SK-N-DZ (cell line): ENCODE data around the gene NRIP2.

DNA sequence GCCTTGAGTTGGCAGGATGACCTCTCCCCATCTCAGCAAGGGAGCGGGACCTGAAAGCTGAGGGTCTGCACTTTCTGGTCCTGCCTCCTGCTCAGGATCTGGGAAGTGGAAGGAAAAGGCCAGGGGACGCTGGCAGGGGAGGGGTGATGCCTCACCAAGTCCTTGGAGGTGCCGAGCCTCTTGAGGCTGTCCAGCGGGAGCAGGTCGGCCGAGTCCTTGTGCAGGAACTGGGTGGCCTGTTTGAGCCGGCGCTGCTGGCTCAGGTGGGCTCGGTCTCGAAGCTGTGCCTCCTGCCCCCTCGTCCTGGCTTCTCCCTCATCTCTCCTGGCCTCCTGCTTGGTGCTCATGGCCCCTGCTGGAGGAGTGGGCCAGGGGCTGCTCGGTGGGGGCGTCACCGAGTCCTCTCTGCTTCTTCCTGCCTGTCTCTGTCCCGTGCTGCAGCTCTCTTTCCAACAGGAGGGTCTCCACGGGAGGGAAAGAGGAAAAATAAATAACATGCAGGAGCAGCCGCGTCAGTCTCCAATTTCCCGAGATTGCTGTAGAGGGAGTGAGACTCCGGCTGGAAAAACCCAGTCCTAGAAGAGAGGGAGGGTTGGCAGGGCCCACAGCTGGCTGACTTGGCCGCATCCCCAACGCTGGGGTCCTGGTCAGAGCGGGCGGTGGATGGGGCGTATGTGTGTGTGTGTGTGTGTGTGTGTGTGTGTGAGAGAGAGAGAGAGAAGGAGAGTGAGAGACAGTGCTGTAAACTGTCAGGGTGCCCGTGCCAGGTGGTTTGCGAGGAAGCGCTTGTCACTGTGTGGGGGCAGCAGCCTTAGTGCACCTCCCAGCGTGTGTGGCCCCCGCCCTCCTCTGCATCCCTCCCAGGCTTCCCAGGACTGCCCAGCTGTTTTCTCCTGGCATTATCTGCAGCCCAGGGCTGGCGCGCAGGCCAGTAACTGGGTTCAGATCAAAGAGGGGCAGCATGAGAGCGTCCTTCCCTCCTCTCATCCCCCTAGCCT is at the start of gene NRIP2:
NRIP2 (minus strand) TSS at position 549 of the 998 bp plus-strand sequence.
RAMPAGE:
- cytosol, long total RNA = no peak
- nucleus, long total RNA = no peak

DNA sequence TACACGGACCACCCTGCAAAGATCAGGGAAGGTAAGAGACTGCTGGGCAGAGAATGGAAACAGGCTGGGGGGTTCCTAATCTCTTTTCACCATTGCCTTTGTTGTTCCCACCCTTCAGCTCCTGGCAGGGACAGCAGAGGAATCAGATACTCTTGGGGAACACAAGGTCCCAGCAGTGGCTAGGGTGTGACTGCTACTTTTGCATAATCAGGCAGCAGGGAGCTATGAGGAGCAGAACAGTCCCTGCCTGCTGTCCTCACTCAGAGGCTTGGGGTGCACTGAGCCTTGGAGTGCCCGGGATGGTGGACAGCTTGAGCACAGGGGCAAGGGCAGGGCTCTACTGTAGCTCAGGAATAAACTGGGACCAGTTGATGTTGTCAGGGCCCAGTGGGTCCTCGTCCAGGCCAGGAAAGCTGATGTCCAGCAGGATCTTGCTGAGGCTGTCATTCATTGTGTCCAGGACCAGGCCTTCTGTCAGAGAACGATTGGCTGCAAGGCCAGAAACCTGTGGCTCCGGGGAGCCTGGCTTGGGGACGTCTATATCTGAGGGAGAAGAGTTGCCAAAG is 1.5 kb upstream of the TEX52 start:
RAMPAGE:
- cytosol, long total RNA = no peak
- nucleus, long total RNA = no peak

GRCh38 chr12:2963766-2964365 is 4.7 kb downstream of the TEAD4 start:
RAMPAGE:
- cytosol, long total RNA = no peak
- nucleus, long total RNA = no peak

DNA sequence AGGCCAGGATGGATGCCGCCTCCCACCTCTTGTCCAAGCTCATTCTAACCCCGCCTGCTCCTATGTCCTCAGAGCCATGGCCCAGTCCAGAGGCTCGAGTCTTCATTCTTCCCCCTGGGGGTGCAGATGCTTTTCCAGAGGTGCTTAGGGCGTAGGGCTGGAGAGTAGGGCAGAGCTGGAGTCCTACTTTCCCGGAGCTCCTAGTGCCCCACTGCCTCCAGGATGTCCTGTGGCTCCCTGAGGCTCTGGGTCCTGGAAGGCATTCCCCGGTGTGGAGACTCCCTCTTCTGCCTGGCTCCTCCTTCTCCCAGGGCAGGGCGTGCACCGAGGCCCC is 15.2 kb downstream of the TEAD4 start:
RAMPAGE:
- cytosol, long total RNA = no peak
- nucleus, long total RNA = no peak

GRCh38 chr12:2982309-2982794 is 23.2 kb downstream of the TEAD4 start:
RAMPAGE:
- cytosol, long total RNA = no peak
- nucleus, long total RNA = no peak

DNA sequence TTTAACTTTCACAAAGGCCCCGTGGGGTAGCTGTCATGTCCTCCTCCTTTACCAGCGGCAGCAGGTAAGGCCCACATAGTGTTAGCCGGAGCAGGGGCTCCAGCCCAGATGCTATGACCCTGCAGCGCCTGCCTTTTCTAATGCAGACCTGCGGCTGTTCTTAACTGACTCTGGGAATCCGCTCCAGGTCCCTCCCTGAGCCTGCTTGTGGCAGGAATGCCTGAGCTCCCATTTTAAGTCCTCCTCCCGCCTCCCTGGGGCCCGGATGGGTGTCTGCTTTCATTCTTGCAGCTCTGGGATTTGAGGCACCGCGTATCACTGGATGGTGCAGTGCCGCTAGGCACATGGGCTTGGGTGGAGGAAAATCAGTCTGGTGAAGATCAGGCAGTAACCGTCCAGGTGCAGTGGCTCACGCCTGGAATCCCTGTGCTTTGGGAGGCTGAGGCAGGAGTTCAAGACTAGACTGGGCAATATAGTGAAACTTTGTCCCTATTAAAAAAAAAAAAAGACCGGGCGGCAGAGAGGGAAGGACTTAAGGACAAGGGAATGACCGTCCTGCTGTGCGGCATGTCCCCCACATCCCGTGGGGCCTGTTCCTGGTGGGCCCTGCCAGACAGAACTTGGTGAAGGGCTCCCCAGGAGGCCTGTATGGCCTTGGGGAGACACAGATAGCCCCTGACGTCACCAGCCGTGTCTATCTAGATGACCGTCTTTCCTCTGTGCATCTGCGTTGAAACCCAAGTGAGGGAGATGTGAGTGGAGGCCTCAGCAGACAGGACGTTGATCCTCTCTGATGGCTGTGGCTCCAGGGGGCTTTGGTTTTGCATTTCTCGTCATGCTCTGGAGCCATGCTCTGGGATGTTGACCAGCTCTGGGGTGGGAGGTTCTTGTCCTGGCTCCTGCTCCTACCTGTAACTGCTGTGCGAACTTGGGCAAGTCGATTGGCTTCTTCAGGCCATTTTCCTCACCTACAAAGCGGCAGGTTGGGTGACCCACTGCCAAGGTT is 7.8 kb downstream of the TSPAN9 start:
RAMPAGE:
- cytosol, long total RNA = no peak
- nucleus, long total RNA = no peak

RAMPAGE:
- cytosol, long total RNA = no peak
- nucleus, long total RNA = no peak
These were observed 25.8 kb downstream of the TSPAN9 start for GRCh38 chr12:3102870-3103533.

DNA sequence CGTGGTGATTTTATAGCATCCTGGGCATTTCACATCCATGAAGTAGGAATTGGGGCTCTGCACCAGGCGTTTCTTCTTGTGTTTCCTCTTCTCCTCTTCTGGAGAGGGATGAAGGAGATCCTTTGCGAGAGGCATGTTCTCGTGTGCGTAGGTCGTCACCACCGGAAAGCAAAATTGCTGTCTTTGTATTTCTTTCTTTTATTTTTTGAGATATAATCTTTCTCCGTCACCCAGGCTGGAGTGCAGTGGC is 134.5 kb downstream of the TSPAN9 start:
RAMPAGE:
- cytosol, long total RNA = no peak
- nucleus, long total RNA = no peak

DNA sequence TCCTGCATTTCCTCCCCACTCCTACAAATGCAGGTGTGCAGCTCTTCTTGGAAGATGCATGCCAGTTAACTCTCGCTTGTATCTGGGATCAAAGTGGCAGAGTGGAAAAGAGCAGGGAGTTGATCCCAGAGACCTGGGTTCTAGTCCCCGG is 136.6 kb downstream of the TSPAN9 start:
RAMPAGE:
- cytosol, long total RNA = no peak
- nucleus, long total RNA = no peak

DNA sequence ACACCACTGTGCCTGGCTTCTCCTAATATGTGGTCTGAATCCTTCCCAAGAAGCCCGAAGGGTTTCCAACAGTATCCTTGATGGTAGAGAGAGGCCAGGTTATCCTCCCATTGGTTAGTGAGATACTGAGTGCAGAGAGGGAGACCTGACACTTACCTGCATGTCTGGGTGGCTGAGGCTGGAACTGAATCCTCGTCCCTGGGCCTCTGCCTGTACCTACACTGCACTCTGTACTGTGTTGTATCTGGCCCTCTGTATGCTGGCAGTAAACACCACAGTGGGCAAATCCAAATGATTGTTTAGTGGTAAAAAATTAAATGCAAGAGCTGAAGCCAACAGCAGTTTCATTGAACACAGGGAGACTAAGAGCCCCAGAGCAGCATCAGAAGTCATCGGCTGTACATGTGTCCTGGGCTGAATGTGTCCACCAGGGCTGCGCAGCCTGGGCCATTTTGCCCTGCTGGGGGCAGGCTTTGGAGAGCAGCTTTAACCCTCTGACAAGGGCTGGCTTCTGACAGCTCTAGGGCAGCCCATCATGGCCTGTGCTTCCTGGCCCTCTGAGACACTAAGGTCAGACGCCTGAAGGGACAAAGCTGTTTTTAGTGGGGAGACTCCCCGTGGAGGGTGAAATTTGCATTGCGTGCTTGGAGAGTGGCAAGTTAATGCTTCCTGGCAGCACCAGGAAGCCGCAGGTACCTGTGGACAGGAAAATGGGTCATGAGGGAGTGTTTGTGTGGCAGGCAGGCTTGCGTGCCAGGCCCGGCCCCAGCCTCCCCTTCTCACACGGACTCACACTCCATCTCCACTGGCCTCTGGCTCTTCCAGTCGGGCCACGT is 149.9 kb downstream of the TSPAN9 start:
RAMPAGE:
- cytosol, long total RNA = no peak
- nucleus, long total RNA = no peak

GRCh38 chr12:3243378-3243860 is 166.2 kb downstream of the TSPAN9 start:
RAMPAGE:
- cytosol, long total RNA = no peak
- nucleus, long total RNA = no peak

RAMPAGE:
- cytosol, long total RNA = no peak
- nucleus, long total RNA = no peak
These were observed 178.0 kb downstream of the TSPAN9 start for GRCh38 chr12:3254937-3255736.

DNA sequence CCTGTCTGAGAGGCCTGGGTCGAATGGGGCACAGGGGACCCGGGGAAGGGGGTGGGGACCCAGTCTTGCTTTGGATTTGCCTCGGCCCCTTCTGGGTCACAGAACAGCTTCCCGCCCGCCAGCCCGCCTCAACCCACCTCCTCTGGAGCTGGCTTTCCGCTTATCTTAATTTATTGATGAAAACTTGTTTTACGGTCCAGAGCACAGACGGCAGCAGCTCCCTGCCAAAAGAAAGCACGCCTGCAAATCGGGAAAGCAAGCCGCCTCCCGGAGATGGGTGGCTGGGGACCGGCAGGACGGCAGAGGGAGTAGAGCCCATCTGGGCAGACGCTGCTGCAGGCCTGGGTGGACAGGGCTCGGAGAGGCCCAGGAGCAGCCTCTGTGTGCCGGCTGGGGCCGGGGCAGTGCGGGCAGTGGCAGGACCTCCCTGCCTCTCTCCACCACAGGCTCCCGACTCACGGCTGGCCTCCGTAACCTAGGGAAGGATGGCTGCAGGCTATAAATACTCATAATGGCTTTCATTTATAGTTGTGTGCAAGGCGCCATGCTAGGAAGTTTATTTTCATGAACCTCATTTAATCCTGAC is 187.1 kb downstream of the TSPAN9 start:
RAMPAGE:
- cytosol, long total RNA = no peak
- nucleus, long total RNA = no peak

RAMPAGE:
- cytosol, long total RNA = no peak
- nucleus, long total RNA = no peak
These were observed 173.2 kb upstream of the PRMT8 start for GRCh38 chr12:3317781-3318166.

DNA sequence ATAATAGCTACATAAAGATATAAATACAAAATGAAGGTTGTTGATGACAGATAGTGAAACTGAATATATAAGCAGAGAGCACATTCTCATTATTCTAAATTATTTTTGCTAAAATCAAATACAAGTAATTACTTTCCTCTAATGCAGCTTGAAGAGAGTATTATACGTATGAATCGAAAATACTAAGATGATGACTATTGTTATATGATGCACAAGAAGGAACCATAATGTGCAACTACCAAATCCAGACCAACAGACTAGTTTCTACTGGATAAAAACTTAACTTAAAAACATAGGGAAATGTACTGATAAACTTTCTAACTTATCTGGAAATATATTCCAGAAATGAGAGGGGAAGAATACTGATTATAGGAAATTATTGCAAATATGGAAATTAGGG is 2.4 kb downstream of the PARP11 start:
RAMPAGE:
- cytosol, long total RNA = no peak
- nucleus, long total RNA = no peak

DNA sequence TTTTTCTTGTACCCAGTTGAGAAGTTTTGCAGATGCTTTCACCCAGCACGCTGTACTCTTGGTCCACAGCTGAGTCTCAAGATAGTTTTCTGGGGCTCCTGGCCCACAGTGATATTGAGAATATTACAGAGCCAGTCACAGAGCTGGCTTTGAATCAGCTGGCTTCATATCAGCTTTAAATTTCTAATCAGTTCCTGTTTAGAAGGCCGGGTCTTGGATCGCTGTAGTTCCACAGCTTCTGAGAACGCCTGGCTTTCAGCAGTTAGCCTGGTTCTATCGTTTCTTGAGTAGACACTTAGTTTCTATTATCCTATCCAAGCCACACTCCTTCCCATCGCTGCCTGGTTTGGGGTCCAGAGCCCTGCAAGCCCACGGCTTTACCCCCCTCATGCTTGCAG is 32.5 kb upstream of the PARP11 start:
RAMPAGE:
- cytosol, long total RNA = no peak
- nucleus, long total RNA = no peak

DNA sequence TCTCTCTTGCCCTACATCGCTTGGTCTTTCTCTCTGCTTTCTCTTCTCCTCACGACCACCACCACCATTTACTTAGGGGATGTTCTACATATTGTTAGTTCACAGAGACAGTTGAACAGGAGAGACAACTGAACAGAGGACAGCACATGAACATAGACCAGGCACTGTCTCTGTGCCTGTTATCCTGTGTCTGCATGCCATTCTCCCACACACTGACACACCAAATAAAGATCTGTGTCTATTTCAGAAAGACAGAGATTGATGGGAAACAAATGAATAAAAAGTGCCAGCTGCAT is 77.5 kb upstream of the PARP11 start:
RAMPAGE:
- cytosol, long total RNA = no peak
- nucleus, long total RNA = no peak

DNA sequence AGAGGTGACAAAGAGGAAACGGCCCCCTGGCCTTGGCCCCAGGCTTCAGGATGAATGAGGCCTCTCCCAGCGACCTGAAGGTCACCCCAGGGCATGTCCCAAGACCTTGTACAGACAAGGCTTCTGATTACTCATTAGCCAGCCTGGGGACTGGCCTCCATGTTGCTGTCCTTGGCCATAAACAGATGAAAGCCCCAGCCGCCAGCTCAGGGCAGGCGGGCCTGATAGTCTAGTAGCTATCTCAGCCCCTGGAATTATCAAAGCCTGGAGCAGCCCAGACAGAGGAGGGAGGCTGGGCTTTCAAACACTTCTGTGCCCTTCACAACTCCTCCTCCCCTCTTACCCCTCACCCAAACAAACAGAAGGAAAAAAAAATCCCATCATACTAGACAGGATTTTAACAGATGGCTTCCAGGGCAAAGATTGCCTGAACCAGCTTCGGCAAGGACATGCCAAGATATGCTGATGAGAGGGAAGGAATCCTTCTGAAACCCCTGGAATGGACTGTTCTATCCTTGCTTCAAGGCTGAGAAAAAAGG is 142.3 kb upstream of the PARP11 start:
RAMPAGE:
- cytosol, long total RNA = no peak
- nucleus, long total RNA = no peak

DNA sequence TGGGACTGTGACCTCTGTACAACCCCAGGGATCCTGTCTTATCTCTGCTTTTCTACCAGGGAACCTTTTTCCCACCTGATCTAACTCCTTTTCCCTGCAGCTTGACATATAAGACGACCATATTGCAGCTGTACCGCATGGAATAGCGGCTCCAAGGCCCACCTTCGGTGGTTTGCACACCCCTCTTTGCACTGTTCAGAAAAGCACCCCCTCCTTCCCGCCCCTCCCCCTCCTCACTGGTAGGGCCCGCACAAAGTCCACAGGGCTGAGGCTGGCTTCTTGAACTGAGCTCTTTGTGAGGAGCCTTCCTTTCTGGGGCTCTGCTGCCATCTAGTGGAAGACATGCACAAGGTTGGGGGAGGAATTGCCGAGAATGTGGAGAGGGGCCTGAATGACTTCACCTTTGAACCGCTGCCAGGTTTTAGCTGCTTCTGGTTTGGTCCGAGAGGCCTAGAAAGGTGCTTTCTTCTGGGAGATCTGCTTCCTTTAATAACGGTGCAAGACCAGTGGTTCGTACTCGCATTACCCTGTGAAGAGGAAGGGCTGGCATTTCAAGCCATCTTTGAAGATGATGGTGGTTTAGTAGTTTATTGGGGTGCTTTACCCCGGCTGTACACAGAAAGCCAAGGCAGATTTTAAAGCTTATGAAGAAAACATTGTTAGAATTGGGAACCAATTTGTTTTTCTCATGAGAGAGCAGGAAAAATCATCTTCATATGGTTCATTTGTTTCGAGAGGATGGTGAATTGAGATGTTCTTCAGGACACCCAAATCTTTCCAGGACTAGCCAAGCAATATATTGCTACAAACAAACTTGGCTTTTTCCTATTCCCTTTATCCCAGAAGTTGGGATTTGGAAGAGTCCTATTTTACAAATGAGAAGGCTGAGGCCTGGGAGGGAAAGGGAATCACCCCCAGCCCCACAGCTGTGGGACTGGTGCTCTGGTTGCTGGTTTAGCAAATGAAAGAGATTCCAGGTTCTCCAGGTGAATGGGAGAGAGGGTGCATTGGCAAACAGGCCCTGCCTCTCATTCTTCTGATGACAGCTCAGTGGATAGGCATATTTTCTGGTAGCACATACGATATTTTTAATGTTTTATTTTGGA is 3.6 kb downstream of the CCND2 start:
RAMPAGE:
- cytosol, long total RNA = no peak
- nucleus, long total RNA = no peak

RAMPAGE:
- cytosol, long total RNA = no peak
- nucleus, long total RNA = no peak
These were observed 19.1 kb downstream of the CCND2 start for GRCh38 chr12:4292371-4293255.